GM12892 (cell line): ENCODE measurements around a stretch of chr11.

- RRBS = no CpG with 5 or more reads among the region's 6 CpGs
These were observed 27.8 kb downstream of the ADAMTS8 start for GRCh38 chr11:130400677-130400939.

DNA sequence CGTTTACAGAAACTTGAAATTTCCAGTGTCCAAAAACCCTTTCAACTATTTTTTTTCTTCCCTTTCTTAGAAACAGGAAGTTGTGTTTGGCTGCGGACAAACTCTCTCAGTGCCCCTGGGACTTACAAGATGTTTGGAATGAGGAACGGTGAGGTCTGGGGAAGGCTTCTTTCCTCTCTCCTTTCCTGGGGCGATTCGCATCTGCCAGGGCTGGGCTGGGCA lies 27.6 kb downstream of the ADAMTS8 start:
- RRBS = no CpG with 5 or more reads among the region's 5 CpGs

GRCh38 chr11:130428666-130428757 lies 103 bp upstream of the ADAMTS8 start:
- RRBS = no CpG with 5 or more reads among the region's 1 CpG

- RRBS = no CpG with 5 or more reads among the region's 17 CpGs
These were observed 311 bp upstream of the ADAMTS8 start for GRCh38 chr11:130428758-130429081.

- RRBS = no CpG with 5 or more reads among the region's 12 CpGs
These were observed 9.3 kb downstream of the ADAMTS15 start for GRCh38 chr11:130457736-130458183.

DNA sequence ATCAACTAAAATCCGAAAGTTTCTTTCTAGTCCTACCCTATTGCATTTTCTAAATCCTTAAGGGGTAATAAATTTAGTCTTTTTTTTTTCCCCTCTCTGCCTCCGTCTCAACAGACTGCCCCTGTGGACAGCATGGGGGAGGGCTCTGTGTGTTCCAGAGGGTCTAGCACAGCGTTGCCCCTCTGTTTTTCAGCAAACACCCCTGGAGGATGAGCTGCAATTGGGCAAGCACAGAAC lies 79.9 kb upstream of the NTM start:
- RRBS = no CpG with 5 or more reads among the region's 3 CpGs

GRCh38 chr11:133964998-133965585 lies 8.3 kb upstream of the IGSF9B start:
- RRBS = no CpG with 5 or more reads among the region's 10 CpGs

- RRBS = 37% methylated on average over 3 of the region's 25 CpGs
These were observed 21.3 kb upstream of the JAM3 start for GRCh38 chr11:134047312-134048216.

DNA sequence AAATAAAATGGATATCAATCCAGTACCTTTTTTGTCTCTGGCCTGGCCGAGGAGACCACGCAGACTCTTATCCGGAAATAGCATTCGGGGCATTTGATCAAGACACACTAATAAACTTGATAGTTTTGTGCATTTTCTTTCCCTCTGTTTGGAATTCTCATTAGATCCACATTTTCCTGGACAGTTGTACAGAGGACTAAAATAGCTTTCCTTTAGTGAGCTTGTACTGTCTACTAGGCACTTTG lies 912 bp downstream of the JAM3 start:
- RRBS = no CpG with 5 or more reads among the region's 4 CpGs

DNA sequence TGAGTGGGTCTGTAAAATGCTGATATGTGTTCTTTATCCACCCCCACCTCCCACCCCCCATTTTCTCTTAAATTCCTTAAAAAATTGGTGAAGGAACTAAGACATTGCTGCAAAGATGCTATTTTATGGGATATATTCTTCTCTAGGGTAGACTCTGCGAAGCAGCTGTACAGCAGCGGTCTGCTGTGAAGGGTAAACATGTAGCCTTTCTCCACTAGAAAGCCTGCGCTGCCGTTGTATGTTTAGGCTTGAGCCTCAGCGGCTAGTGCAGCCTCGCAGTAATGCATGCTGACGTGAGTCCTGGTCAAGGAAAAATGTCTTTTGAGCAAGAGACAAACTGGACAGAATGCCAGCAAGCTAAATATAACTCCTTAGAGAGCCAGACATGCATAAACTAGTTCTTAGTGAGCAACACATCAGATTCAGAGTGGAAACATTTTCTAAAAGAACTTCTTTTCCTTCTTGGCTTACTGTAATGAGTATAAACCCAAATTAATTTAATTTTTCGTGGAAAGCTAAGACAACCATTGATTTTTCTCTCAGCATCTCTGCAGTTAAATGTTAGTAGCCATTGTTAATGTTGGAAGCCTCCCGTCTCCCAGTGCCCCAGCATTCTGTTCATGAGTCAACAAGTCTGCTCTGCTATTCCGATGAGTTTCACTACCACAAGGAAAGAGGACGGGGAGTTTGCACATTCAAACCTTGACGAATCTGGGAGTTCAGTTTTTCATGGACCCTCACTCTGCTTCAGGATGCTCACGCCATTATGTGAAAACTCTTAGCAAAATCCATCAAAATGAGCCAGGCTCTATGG lies 51.3 kb downstream of the JAM3 start:
- RRBS = no CpG with 5 or more reads among the region's 13 CpGs

- RRBS = no CpG with 5 or more reads among the region's 7 CpGs
These were observed 4.3 kb downstream of the VPS26B start for GRCh38 chr11:134228692-134229168.

- RRBS = no CpG with 5 or more reads among the region's 9 CpGs
These were observed 10.1 kb downstream of the THYN1 start for GRCh38 chr11:134243150-134243424.

DNA sequence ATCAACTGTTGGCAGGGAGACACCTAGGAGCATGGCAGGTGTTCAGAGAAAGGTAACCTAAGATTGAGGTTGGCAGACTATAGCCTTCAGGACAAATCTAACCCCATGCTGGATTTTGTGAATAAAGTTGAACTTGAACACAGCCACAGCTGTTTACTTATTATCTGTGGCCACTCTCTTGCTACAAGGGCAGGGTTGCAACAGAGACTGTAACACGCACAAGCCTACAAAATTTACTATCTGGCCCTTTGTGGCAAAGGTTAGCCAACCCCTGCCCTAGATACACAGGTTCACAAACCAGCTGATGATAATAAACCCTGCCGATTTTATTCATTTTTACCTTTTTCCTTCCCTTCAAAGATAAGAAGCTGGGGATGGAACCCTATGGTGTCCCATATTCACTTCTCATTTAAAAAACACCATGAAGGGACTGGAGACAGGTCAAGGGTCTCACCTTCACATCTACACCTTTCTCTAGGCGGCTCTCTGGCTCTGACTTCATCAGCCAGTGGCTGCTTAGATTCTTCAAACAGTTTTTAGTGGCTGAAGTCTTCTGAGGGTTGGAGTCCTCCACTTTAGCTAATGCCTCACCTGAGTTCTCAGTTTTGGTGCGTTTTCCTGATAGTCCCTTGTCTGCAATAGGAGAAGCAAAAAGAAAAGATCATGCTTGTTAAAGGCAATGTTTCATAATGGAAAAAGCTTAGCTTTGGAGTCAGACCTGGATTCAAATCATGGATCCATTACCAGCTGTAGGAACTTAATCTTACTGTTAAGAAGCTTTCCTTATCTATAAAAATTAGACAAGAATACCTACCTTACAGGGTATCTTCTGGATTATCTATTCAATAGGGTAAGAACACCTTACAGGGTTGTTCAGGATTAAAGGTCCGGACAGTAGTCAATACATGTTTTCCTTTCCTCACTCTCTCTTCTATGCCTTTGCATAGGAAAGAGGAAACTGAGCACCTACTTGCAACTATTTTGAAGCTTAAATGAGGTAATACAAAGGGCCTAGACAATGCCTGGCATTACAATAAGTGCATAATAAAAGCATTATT lies 2.1 kb downstream of the THYN1 start:
- RRBS = no CpG with 5 or more reads among the region's 5 CpGs

DNA sequence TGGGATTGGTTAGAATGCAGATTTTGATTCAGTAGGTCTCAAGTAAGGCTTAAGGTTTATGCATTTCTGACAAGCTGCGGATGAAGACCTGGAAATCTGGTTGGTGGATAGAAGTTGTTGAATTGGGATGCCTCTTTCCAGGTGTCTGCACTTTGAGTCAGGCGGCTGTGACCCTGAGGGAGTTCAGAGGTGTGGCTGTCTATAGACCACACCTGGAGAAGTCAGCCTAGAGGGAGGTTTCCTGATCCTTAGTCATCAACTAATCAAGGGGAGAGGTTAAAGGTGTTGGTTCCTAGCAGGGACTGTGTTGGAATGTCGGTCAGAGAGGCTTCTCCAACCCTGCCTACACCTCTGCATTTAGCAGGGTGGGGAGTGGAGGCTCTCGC lies 8.0 kb downstream of the GLB1L2 start:
- RRBS = no CpG with 5 or more reads among the region's 4 CpGs

- RRBS = no CpG with 5 or more reads among the region's 4 CpGs
These were observed 225.6 kb upstream of the B3GAT1 start for GRCh38 chr11:134637744-134637994.